A172 (cell line): Measurements from ENCODE around the genes SIX5, DMPK and SYMPK.

DNA sequence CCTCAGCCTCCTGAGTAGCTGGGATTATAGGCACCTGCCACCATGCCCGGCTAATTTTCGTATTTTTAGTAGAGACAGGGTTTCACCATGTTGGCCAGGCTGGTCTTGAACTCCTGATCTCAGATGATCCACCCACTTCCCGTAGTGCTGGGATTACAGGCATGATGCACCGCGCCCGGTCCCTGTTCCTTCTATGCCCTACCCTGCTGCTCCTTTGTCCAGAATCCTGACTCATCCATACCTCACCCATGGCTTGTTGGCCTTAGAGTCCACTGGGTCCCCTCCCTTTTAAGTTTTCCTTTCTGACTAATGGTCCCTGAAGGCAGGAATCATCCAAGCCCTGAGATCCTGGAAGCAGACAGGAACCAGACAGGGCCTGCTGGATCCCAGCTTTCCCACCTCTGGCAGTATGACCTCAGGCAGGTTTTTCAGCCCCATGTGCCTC lies 8.7 kb downstream of the FBXO46 start:
- RAMPAGE, long total RNA = no peak

- RAMPAGE, long total RNA = start-site peak on the minus strand at chr19:45769210-45769308, 94 and 62 reads in 2 replicates
These were observed at the start of gene SIX5 for GRCh38 chr19:45768680-45769522. TSS of gene SIX5 (minus strand) at chr19:45769252.

GRCh38 chr19:45782152-45782736 lies at the start of gene DMPK:
TSS of gene DMPK (minus strand) at chr19:45782490.
- RAMPAGE, long total RNA = no peak

DNA sequence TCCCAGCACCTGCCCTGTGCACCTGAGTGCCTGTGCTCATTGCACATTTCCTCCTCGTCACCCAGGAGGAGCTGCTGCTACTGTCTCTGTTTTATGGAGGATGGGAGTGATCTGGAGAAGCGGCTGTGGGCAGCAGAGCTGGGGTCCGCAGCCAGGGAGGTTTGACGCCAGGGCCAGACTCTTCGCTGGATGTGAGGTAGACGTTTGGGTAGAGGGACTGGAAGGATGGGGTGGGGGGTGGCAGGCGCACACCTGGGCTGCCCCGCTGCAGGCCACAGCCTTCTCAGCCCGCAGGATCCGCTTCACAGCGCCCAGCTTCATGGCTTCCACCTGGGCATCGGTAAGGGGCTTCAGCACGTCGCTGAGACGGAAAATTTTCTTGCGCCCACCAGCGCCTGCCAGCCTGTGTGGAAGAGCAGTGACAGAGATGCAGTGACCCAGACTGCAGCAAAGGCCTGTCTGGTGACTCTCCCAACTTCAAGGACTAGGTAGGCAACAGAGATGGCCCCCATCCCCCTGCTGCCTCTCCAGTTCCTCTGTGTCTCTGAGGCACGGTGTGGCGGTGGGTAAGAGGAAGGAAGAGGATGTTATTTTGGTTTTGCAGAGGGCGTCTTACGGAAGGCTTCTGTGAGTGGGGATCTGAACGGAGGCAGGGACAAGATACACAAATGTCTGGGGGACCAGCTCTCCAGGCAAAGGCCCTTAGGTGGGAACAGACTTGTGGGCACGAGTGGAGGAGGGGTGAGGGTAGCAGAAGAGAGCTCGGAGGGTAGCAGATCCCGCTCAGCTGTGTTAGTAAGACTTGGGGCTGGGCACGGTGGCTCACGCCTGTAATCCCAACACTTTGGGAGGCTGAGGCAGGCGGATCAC lies 14.9 kb upstream of the RSPH6A start:
- RAMPAGE, long total RNA = no peak

DNA sequence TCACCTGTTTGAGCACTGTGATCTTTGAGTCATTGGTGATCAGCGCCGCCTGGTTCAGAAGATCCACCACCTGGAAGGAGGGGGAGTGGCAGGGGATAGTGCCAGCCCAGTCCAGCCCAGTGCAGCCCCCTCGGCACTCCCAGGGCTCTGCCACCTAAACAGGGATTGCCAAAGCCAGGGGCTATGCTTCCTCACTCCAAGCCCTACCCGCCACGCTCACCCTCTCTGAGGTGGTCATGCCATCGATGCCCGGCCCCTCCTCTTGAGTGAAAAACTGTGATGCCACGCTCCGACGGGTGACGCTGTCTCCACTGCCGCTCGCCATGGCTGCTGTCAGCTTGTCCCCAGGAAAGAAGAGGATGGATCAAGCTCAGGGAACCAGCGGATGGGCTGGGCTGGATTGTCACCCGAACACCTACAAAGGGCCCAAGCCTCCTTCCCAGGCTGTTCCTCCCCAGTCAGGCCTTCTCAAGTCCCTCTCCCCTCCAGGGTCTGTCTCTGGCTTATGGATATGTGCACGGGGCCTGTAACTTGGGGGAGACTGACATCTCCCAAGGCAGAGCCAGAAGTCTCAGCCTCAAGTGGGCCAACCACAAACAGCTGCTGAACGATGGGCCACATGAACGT lies 8.7 kb downstream of the SYMPK start:
- RAMPAGE, long total RNA = no peak

DNA sequence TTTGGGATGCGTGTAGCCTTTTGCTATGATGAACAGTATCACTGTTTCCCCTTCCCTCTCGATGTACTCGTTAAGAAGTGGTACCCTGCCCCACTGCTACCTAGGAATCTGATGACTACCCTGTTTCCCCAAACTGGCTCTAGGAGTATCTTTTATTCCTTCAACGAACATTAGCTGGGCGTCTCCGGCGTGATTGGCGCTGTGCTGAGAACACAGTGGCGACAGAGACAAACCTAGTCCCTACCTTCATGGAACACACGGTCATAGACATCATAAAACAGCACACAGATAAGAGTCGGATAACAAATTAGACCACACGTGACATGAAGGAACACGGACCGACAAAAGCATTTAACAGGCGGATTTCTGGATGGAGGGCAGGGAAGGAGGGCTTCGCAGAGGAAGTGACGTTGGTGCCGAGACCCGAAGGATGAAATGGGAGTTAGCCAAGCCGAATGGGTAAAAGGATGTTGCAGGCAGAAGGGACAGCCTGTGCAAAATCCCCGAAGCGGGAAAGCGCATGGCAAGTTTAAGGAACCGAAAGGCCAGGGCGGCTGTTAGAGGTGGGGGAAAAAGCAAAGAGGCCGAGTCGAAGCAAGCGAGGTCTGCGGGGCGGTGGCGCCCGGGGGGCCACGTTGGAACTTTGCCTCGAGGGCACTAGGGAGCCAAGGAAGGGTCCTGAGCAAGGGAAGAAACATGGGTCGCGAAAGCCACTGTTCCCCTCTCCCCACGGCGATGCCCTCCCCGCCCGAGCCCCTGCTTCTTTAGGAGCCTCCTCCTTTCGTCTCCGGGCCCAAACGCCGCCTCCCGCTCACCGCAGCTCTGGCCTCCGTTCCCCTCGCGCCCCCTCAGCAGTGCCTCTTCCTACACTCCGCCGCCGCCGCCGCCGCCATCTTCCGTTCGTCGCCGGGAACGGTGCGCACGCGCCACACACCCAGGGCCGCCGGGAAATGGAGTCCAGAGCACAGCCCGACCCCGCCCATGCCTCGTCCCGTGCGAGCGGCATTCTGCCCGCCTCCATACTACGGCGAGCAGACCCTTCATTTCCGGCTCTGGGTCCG lies at the start of gene SYMPK:
Gene SYMPK, minus strand, starts transcription at position 905 of the 1,061 bp plus-strand sequence.
- RAMPAGE, long total RNA = start-site peak on the minus strand centred at position 918 of the sequence, 21 bp wide, 70 and 62 reads in 2 replicates

- RAMPAGE, long total RNA = no peak
These were observed 39.6 kb upstream of the IGFL1 start for GRCh38 chr19:46189857-46190410.

DNA sequence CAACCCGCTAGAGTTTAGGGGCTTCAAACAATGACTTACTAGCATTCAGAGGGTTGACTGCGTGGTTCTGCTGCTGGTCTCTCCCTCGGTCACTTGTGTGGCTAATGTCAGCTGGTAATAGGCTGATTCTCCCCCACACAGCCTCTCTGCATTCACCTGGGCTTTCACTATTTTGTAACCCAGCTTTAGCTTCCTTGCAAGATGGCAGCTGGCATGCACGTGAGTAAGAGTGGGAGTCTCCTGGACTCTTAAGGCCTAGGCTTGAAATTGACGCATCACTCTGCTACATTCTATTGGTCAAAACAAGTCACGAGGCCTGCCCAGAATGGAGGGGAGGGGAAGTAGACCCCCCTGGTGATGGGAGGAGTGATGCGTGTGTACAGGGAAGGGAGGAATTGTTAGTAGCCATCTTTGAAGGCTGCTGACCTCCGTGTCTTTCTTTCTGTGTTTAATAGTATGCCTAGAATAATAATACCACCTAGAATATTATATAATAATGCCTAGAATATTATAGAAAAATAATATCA lies 24.9 kb upstream of the PNMA8B start:
- RAMPAGE, long total RNA = no peak

- RAMPAGE, long total RNA = no peak
These were observed 27.3 kb upstream of the PNMA8B start for GRCh38 chr19:46522792-46523535.

DNA sequence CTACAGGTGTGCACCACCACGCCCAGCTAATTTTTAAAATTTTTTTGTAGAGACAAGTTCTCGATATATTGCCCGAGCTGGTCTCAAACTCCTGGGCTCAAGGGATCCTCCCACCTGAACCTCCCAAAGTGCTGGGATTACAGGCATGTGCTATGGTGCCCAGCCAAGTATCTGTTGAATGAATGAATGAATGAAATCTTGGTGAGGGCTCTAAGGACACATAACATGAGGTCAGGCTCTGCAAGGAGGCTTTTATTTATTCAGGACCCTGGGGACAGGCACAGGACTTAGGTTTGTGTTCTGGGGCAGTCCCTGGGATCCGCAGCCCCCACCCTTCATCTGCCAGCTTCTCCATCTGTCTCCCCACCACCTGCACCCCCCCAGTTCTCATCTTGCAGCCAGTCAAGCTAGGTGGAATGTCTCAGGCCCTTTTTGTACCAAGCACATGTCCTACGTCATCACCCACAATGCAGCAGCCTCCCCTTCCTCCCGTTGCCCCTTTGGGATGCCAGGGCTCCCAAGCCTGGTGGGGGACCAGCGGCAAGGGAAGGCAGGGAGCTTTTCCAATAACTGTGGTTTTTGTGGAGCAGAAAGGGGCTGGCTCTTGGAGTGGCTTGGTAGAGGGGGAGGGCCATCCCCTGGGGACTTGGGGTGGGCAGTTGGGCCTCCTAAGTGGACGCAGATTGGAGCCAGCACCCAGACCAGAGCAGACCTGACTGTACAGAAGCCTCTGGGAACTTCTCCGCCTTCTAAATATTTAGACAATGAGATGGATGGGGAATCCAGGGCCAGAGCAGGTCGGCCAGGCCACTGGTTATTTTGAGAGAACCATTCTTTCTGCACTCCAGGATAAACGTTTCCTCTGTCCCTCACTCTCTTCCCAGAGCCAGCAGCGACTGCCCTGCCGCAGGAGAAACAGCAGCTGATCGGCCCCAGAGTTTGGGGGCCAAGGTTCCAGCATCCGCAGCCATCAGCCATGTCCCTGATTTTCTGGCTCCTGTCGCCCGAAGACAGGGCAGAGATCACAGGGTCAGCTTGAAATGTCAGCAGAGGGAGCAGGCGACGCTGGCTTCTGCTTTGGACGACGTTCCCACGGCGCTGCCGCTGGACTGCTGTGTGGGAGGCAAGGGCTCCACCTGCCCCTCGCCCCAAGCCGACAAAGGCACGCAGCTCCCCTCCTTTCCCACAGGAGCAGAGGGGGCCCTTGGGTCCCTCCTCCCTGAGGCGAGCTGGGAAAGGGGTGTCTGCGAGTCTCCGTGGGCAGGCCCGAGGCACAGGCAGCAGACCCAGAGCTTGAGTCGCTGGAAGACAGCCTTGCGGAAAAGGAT lies 4.2 kb downstream of the PTGIR start:
- RAMPAGE, long total RNA = no peak

DNA sequence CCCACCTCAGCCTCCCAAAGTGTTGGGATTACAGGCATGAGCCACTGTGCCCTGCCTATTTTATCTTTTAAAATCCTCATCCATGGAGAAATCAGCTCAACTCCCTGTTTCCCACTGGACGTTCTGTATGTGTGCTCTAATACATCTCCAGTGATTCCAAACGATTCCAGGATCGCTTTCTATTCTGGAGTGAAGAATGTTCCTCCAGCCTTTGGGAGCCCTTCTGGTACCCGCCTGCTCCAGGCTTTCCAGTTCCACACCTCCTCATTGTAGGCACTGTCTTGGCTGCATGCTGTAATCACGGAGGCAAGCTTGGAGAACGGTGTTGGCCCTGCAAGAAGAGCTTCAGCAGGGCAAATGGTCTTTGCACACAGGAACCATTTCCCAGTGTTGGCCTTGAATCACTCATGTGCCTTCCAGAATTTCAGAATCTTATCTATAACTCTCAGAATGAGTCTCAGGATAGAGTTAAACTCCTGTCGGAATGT lies 10.8 kb downstream of the PRKD2 start:
- RAMPAGE, long total RNA = no peak

- RAMPAGE, long total RNA = no peak
These were observed 6.1 kb downstream of the PRKD2 start for GRCh38 chr19:46710563-46711430.

GRCh38 chr19:46724963-46726039 lies 8.4 kb upstream of the PRKD2 start:
- RAMPAGE, long total RNA = no peak

- RAMPAGE, long total RNA = no peak
These were observed 9.2 kb upstream of the FKRP start for GRCh38 chr19:46736469-46737203.

DNA sequence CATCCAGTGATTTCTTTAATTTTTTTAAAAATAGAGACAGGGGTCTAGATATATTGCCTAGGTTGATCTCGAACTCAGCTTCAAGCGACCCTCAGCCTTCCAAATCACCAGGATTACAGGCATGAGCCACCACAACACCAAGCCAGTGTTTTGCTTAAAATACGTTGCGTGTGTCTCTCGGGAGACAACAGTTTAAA lies 458 bp upstream of the AP2S1 start:
- RAMPAGE, long total RNA = no peak

DNA sequence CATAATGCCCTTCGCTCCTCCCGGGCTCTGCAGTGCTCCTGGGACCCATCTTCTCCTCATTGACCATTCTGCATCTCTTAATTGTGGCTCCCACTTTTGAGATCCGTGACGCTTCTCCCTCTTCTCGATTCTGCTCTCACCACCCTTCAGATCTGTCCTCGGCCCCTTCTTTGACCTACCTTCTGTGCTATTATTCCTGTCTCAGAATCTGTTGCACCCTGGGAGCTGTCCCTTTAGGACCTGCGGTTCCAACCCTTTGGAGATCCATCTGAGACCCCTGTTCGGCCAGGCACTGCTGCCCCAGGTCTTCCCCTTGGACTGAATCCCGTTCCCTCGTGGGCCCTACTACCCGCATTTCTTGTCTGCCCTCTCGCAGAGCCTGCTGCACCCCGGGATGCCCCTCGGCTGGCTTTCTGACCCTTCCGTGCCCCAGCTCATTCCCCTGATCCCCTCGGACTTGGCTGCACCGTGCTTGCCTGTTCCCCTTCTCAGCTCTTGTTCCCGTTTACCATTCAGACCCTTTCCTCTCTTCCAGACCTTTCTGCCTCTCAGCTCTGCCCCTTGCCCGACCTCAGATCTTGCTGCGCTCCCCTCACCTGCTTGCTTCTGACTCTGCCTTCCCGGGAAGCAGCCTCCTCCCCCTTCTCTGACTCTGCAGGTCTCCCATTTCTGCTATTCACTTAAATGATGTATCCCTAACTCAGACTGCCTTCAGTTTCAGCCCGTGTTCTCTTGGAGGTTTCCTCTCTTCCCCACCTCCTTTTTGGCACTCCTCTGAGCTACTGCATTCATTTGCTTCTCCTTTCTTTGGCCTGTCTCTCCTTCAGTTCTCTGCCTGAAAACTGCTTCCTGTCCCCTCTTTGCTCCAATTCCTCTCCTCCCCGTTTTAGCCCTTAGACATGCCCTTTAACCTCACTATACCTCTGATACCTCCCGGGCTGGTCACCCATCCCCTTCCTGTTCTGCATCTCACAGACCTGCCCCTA lies 1.1 kb downstream of the ARHGAP35 start:
- RAMPAGE, long total RNA = no peak

DNA sequence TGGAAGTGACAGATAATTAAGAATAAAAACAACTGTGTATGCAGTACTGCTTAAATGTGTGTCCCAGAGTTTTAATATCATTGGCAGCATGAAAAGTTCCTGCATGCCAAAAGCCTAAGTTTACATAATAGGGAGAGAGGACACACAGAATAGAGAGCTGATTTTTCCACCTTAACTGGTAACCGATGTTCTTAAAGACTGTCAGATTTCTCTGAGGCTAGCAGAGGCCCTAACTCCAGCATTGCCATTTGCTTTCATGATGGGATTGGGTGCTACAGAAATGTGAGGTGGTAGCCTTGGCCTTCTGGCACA lies 4.0 kb downstream of the ARHGAP35 start:
- RAMPAGE, long total RNA = no peak

DNA sequence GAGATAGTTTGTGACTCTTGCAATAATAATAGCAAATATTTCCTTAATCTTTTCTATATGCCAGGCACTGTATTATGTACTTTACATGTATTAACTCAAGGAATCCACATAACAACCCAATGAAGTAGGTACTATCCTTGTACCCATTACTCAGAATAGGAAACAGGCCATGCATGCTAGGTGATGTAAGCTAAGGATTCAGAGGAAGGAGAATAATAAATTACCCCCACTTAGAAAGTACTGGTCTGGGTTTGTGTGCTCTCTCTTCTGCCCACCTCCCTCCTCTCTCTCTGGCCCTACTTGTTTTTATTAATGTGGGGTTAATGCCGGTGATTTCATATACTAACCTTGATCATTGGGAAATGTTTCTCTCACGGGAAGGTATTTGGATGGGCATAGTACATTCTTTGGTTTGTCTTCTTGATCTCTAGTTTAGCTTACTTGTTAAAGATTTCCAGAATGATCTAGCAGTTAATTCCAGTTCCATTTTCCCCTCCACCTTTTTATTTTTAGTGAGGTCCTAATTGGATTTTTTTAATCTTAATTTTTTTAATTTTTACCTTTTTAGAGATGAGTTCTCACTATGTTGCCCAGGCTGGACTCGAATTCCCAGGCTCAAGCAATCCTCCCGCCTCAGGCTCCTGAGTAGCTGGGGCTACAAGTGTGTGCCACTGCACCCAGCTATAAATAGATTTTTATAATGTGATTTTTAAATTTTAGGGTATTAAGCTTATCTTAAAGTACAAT lies 24.6 kb downstream of the ARHGAP35 start:
- RAMPAGE, long total RNA = no peak

DNA sequence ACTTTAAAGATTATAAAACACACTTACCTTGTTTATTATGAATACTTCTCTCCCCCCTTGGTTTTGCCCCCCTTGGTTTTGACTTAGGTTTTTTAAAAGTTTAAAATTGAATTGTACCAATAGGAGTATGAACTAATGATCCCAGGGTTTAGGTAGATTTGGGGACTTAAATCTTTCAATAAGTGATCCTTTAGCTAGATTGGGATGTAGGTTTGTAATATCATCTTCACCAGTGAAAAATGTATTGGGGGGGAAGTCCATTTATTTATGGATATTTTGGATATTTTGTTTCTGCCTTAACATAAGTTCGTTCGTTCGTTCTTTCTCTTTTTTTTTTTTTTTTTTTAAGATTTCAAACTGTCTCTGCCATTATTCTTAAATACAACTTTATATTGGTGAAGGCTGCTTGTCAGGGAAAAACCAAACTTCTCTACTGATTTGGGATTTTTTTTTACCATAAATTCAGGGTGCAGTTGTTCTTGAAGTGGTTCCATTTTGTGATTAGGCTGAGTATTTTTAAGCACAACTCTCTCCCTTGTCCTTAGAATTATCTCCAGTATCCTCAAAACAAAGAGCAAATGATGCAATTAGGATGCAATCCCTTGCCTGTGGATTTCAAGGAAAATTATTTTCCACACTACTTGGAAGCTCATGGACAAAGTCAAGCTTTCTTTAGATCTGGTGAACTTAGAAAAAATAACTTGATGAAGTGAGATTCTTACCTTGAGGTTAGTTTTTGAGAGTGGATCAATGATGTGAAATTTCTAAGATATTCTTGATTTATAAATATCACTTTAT lies 33.0 kb downstream of the ARHGAP35 start:
- RAMPAGE, long total RNA = no peak

GRCh38 chr19:47001630-47002139 lies 18.0 kb upstream of the NPAS1 start:
- RAMPAGE, long total RNA = no peak